Right atrium auricular region (tissue), 2 donors: ENCODE measurements around a stretch of chr15.

- PRO-cap = no peak
- RAMPAGE, long total RNA, 2 experiments = no peak in any of the 2 experiments
These were observed 99.9 kb downstream of the TLE3 start for GRCh38 chr15:69997813-69998209.

- PRO-cap = no peak
- RAMPAGE, long total RNA, 2 experiments = no peak in any of the 2 experiments
These were observed 48.3 kb downstream of the TLE3 start for GRCh38 chr15:70049271-70050023.

DNA sequence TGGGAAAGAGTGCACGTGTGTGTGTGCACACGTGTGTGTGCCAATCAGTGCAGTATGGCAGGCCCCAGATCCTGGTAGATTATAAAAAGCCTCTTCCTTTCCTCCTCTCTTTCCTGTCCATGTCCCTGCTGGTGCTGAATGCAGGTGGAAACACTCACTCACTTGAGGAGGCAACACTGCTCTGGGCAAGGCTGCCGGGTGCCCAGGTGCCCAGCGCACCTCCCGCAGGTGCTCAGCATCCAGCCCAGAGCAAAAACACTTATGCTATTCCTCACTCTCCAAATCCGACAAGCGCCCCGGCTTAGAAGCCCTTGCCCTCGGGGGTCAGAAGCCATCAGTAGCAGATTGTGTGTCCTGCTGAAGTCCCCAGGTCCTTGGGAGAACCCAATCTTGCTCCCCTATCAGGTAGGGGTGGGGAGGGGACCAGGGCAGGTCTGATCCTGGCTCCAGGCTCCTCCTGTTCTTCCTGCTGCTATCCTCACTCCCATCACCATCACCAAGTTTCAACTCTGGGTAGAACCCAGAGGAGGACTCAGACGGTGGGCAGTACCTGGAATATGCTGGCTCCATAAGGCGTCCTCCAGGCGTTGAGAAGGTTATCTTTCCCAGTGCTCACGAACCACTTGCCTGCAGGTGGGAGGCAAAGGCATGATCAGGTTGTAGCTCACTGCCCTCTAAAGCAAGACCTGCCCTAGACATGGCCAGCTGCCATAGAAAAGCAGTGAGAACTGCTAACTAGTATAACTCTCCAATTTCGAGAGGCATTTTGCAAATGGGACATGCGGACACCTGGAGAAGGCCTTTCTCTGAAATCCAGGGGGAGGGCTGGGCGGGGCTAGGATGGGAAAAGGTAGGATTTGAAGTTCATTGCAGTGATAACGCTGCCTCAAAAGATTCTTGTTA lies 46.6 kb downstream of the TLE3 start:
- PRO-cap = no peak
- RAMPAGE, long total RNA, 2 experiments = no peak in any of the 2 experiments

GRCh38 chr15:70058355-70059147 lies 39.2 kb downstream of the TLE3 start:
- PRO-cap = no peak
- RAMPAGE, long total RNA, 2 experiments = no peak in any of the 2 experiments

GRCh38 chr15:70069662-70070275 lies 27.9 kb downstream of the TLE3 start:
- PRO-cap = no peak
- RAMPAGE, long total RNA, 2 experiments = no peak in any of the 2 experiments

GRCh38 chr15:70077788-70078290 lies 19.9 kb downstream of the TLE3 start:
- PRO-cap = no peak
- RAMPAGE, long total RNA, 2 experiments = no peak in any of the 2 experiments

DNA sequence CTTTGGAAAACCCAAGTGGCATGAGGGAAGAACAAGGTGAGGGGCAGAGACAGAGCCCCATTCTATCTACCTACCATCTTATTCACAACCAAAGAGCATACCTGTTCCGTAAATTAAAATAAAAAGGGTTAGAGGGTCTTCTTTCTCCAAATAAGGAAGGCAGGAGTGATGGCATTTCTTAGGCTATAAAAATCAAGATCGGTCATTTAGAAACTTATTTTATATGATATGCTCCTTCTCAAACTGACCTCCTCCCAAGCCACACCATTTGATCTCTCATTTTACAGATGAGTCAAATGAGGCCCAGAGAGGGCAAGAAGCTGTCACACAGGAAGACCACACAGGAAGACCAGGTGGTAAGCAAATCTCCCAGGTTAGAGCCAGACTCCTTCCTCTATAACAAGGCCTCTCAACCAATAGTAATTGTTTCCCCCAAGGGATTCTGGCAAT lies 13.9 kb downstream of the TLE3 start:
- PRO-cap = no peak
- RAMPAGE, long total RNA, 2 experiments = no peak in any of the 2 experiments

GRCh38 chr15:70088788-70089665 lies 8.7 kb downstream of the TLE3 start:
- PRO-cap = unidirectional peak, minus-strand start at chr15:70089235
- RAMPAGE, long total RNA, 2 experiments = no peak in any of the 2 experiments

DNA sequence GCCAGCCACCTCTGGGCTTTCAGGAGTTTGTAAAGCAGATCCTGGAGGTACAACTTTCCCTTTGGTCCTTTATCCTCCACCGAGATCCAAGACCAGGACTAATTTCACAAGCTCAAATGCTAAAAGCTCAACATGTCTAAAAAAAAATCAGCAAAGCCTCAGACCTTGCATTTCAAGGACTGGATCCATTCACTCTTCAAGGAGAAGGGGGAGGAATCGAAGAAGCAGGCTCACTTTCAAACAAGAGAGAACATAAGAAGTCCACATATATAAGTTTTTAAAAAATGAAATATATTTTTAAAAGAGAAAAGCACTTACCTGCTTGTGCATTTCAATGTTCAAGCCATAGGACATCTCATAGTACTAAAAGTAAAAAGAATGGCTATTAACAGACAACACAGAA lies 3.5 kb downstream of the TLE3 start:
- PRO-cap = no peak
- RAMPAGE, long total RNA, 2 experiments = no peak in any of the 2 experiments

GRCh38 chr15:70096119-70097223 lies 1.2 kb downstream of the TLE3 start:
- PRO-cap = bidirectional peak, plus-strand start at chr15:70096486, minus-strand start at chr15:70096278; bidirectional peak, plus-strand start at chr15:70096982, minus-strand start at chr15:70096740; unidirectional peak, minus-strand start at chr15:70097112
- RAMPAGE, long total RNA, 2 experiments = no peak in any of the 2 experiments

DNA sequence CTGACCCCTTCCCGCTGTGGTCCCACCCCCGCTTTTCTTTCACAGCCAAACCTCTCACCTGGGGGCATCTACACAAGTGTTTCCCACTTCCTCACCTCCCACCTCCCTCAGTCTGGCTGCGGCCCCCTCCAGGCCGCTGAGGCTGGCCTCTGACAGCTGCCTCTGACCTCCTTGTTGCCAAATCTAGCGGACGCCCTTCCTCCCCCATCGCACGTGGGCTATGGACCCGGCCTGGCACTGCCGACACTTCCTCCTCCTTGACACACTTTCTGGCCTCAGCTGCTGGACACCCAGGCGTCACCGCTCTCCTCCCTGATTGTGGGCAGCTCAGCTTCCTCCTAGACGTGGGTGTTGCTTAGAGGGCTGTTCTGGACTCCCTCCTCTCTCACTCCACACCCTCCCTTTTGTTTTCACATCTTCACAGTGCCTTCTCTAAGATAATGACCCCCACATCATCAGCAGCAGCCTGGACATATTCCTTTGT lies 169.0 kb upstream of the TLE3 start:
- PRO-cap = no peak
- RAMPAGE, long total RNA, 2 experiments = no peak in any of the 2 experiments

- PRO-cap = no peak
- RAMPAGE, long total RNA, 2 experiments = no peak in any of the 2 experiments
These were observed 173.7 kb upstream of the TLE3 start for GRCh38 chr15:70271296-70271976.

- PRO-cap = no peak
- RAMPAGE, long total RNA, 2 experiments = no peak in any of the 2 experiments
These were observed 251.3 kb upstream of the TLE3 start for GRCh38 chr15:70348810-70349537.

GRCh38 chr15:70474650-70475652 lies 288.4 kb downstream of the UACA start:
- PRO-cap = bidirectional peak, plus-strand start at chr15:70475314, minus-strand start at chr15:70475206
- RAMPAGE, long total RNA, 2 experiments = no peak in any of the 2 experiments

DNA sequence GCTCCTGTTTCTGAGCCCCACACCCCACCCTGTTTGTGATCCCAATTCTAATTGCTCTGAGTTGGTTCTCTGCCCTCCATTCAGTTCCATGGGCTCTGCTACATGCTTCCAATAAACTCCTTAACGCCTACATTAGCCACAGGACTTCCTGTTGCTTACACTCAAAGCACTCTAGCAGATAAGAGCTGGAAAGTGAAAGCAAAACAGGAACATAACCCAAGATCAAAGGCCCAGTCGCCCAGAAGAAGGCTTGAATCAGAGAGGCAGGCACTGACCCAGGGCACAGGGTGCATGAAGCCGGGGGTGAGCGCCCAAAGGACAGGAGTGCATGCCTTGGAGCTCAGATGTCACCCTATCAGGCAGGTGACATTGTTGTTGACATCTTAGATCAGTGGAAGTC lies 235.1 kb downstream of the UACA start:
- PRO-cap = no peak
- RAMPAGE, long total RNA, 2 experiments = no peak in any of the 2 experiments

DNA sequence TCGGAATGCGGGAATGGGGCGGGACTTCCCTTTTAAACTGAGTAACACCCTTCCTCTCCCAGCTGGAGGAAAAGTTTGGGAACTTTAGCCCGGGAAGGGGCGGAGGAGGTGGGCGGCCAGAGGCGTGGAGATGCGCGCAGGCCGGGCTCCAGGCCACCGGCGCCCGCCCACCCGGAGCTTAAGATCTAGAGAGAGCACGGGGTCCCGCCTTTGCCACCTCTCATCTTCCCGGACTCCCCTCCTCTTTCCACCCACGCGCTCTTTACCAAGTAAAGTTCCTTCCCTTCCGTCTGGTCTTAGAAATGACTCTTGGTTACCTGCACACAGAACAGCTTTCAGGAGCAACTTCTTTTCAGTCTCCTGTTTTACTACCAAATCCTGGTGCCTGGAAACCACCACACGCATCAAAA lies 281 bp upstream of the UACA start:
- PRO-cap = bidirectional peak, plus-strand start at position 81 of the sequence, minus-strand start outside the sequence
- RAMPAGE, long total RNA, 2 experiments = no peak in any of the 2 experiments

GRCh38 chr15:70789301-70789500 lies 25.8 kb upstream of the UACA start:
- PRO-cap = no peak
- RAMPAGE, long total RNA, 2 experiments = no peak in any of the 2 experiments

DNA sequence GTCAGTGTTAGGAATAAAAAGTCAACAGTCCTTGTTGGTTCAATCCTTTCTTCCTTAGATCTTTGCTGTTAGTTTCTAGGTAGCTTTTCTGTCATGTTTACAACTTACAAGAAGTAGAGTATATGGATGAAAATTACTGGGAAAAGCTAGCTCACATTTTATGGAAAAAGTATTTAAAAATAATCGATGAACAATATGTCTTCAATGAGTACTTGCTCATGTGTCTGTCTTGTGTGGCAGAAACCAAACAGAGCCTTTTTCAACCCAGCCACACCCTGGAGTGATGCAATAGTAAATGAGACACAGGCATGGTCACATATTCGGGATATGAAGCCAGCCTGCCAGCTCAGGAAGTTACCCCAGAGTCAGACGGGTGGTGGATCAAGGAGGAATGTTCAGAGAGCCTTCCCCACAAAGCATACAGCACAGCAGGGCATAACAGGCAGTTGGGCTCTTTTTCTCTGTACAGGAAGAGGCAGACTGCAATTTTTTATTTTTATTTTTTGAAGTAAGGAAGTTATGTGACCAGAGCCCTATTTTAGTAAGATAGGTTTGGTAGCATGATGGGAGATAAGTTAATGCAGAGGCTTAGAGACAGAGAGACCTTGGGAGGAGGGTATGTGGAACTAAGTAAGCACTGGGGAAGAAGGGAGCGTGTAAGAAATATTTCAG lies 27.3 kb downstream of the LARP6 start:
- PRO-cap = unidirectional peak, plus-strand start at position 362 of the sequence
- RAMPAGE, long total RNA, 2 experiments = no peak in any of the 2 experiments

- PRO-cap = bidirectional peak, plus-strand start at chr15:70852712, minus-strand start at chr15:70852606
- RAMPAGE, long total RNA, 2 experiments = no peak in any of the 2 experiments
These were observed 1.6 kb downstream of the LARP6 start for GRCh38 chr15:70852309-70852796.

- PRO-cap = unidirectional peak, minus-strand start at chr15:70859435
- RAMPAGE, long total RNA, 2 experiments = no peak in any of the 2 experiments
These were observed 5.4 kb upstream of the LARP6 start for GRCh38 chr15:70859346-70859720.